Umbilical cord (tissue), 2 donors: ENCODE measurements around a stretch of chr9.

- RAMPAGE, long total RNA: no peak
Observed at GRCh38 chr9:130327497-130328148, 62.1 kb downstream of the HMCN2 start.

DNA sequence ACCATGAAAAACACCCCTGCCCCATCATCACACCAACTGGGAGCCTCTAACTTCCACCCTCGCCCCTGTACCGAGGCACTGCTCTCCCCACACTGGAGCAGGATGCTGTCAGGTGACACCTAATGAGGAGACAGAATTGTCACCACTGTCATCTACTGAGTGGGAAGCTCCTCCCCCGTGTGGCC, 30.8 kb upstream of the ASS1 start:
- RAMPAGE, long total RNA: no peak

DNA sequence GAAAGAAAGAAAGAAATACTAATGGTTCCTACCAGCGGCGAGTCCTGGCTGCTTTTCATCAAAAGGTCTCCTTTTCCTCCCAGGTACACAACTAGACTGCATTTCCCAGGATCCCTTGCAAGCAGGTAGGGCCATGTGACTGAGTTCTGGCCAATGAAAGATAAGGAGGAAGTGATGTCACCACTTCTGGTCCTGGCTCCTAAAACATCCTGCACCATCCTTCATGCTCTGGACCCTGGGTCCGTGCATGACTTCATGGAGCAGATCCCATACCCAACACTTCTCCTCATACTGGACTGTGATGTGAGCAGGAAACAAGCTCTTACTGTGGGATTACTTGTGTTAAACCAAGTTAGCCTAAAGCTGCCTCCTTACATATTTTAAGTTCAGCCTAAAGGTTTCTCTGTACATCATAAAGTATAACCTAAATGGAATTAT, 30.2 kb upstream of the FUBP3 start:
- RAMPAGE, long total RNA: no peak

DNA sequence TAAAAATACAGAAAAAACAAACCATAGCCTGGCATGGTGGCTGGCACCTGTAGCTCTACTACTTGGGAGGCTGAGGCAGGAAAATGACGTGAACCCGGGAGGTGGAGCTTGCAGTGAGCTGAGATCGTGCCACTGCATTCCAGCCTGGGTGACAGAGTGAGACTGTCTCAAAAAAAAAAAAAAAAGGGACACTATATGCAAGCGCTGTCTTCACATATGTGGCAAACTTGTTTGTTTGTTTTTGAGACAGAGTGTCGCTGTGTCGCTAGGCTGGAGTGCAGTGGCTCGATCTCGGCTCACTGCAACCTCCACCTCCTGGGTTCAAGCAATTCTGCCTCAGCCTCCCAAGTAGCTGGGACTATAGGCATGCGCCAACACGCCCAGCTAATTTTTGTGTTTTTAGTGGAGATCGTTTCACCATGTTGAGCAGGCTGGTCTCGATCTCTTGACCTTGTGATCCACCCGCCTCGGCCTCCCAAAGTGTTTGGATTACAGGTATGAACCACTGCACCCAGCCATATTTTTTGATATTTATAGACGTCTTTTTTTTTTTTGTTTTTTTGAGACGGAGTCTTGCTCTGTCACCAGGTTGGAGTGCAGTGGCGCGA, 11.9 kb downstream of the EXOSC2 start:
- RAMPAGE, long total RNA: no peak

- RAMPAGE, long total RNA: no peak
Observed at GRCh38 chr9:130712467-130713193, 19.1 kb downstream of the EXOSC2 start.

GRCh38 chr9:130713194-130714060, 19.8 kb downstream of the EXOSC2 start:
- RAMPAGE, long total RNA: no peak

DNA sequence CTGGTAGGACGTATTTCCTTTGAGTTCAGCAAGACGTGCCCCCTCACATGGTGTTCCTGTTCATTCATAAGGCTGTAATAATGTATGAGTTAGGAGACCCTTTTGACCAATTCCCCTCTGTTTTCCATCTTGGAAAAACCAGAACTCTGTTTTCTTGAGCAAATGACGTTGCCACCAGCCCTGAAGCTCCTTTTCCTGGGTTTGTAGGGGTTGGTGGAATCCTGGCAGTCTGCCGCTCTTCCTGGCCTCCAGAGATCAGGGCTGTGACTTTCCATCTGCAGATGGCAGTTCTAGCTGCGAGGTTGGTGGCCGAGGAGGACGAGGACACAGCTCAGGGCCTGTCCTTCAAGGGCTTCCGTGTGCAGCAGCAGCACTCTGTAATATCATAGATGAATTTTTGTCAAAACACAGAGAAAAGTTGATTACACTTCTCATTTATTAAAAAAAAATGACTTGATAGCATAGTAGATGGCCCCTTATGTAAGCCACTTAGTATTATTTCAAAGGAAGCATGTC, 62.0 kb downstream of the EXOSC2 start:
- RAMPAGE, long total RNA: no peak

GRCh38 chr9:130798872-130799554, 36.0 kb upstream of the ABL1 start:
- RAMPAGE, long total RNA: no peak

DNA sequence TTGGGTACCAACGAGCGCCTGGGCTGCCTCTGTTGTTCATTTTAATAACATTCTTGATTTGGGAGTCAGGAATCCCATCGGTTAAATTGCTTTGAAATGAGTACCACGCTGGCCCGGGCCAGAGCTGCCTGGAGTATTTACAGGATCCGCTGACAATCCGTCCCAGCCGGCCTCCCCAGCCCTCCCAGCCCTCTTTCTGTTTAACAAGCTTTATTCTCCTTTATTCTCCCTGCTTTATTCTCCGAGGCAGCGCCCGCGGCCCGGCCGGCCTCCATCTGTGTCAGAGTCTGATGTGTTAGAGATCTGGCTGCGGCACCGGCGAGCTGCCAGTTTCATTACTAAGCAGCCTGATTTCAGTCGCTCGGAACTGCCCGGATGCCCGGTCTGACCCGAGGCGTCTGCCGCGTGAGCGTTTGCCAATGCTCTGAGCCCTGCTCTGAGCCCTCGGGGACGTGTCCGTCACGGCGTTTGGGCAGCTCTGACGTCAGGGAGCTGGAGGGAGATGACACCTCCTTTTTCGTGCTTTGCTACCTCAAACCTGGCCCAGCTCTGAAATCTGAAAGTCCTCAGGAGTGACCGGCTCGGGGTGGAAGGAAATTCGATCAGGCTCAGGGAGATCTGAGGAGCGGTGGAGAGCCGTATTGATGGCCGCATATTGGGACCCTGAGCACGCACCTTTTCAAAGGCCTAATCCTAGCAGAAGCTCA, 16.6 kb upstream of the QRFP start:
- RAMPAGE, long total RNA: no peak

GRCh38 chr9:131140759-131141722, 15.7 kb downstream of the NUP214 start:
- RAMPAGE, long total RNA: no peak

DNA sequence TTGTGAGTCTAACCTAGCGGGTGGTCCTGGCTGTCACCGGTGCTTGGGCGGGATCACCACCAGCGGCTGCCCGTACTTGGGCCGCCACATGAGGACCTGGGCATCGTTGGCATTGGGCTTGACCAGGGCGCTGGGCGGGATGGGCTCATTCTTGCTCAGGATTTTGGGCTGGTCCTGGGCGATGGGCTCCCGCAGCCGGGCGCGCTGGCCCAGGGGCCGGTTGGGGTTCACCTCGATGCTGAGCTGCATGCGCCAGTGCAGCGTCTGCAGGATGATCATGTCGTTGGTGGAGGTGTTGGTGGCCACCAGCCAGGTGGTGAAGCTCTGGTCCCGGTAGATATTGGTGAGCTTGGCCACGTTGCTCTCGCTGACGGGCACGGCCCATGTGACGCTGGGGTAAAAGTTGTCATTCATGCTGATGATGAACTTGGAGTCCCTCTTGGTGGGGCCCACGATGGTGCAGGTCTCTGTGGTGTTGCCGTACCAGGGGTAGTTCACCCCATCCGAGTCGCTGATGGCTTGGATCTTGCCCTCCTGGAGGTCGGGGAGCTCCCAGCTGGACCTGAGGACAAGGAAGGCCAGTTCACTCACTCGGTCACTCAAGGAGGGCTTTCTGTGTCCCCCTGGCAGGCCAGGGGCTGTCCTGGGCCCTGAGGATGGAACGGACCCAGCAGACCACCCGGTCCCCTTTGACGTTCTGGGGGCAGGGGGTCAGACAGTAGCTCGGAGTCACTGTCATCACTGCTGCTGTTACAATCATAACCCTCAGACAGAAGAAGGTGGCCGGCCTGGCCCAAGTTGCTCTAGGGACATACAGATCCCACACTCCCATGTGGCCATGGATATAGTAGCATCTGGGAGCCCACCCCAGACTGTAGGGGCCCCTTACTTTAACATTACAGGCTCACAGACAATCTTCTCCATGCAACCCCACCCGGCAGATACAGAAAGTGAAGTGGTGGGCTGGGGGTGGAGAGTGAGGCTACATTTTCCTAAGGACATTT, 15.2 kb downstream of the FAM78A start:
- RAMPAGE, long total RNA: no peak

- RAMPAGE, long total RNA: no peak
Observed at GRCh38 chr9:131272855-131273738, 3.2 kb downstream of the FAM78A start.

DNA sequence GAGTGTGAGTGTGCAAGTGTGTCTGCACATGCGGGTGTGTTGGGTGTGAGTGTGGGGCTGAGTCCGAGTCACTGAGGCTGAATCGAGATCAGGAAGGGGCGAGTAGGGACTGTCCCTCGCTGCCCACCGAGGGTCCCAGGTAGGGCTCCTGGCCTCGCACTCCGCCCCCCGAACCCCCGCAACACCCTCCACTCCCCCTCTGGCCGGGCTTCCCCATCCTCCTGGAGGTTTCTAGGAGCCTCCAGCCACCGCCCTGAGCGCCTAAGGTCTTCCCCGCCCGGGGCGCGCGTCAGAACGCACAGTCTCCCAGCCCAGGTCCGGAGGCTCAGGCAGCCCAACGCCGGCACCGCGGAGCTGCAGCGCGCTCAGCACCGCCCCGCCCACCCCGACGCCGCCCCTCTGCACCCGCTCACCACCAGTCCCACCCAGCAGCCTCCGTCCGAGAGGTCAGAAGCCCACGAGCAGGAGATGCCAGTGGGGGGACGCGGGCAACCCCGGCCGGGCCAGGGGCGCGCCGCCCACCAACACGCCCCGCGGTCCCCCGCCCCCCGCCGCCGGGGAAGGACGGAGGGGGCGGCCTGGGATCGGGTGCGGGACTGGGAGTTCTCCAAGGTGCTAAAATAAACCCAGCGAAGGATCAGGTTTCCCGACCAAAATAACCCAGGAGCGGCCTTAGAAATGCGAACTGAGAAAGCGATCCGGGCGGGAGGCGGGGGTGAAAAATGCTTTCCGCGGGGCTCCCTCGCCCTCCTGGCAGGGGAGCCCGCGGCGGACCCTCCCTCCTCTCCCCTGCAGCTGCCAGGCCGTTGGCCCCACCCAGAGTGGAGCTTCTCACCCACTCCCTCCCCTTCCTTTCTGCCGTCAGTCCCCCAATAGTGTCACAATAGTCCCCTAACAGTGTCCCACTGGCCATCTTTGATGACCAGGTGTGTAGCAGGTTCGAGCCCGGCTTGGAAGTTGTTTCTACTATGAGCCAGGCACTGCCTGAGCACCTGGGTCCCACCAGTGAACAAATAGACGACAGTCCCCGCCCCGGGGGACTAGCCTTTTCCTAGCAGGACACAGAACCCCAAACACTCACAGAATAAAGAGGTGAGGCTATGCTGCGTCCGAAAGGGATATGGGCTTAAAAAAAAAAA, 6.6 kb upstream of the FAM78A start:
- RAMPAGE, long total RNA: no peak

- RAMPAGE, long total RNA: no peak
Observed at GRCh38 chr9:131290697-131291308, 1.3 kb downstream of the PLPP7 start.

GRCh38 chr9:131400254-131401118, 6.6 kb downstream of the PRRC2B start:
- RAMPAGE, long total RNA: no peak

DNA sequence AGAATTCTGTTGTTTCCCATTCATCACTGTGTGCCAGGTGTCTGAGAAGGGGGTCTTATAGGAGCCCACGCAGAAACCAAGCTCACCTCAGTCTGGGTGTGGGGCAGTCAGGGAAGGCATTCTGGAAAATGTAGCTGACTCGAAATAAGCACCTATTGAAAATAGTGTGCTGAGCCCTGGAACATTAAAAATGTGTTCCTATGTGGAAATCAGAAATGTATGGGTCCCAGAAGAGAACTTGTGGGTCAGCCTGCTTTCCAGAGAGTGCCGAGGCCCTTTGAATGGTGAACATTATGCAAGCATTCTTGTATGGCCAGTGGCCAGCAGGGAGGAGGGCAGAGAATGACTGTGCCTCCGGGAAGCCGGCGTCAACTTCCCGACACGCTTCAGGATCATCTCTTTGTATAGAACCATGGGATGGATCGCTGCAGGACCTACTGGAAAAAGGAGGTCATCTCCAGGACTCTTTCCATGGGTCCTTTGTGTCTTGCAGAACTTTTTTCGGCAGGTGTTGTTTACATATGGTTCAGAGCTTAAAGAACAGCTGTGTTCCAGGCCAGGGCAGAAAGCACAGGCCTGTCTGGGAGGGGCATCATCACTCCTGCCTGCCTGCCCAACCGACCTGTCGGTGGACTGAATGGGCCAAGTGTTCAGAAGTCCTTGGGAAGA, 8.8 kb downstream of the PRRC2B start:
- RAMPAGE, long total RNA: no peak

- RAMPAGE, long total RNA: no peak
Observed at GRCh38 chr9:131422431-131423175, 28.7 kb downstream of the PRRC2B start.

DNA sequence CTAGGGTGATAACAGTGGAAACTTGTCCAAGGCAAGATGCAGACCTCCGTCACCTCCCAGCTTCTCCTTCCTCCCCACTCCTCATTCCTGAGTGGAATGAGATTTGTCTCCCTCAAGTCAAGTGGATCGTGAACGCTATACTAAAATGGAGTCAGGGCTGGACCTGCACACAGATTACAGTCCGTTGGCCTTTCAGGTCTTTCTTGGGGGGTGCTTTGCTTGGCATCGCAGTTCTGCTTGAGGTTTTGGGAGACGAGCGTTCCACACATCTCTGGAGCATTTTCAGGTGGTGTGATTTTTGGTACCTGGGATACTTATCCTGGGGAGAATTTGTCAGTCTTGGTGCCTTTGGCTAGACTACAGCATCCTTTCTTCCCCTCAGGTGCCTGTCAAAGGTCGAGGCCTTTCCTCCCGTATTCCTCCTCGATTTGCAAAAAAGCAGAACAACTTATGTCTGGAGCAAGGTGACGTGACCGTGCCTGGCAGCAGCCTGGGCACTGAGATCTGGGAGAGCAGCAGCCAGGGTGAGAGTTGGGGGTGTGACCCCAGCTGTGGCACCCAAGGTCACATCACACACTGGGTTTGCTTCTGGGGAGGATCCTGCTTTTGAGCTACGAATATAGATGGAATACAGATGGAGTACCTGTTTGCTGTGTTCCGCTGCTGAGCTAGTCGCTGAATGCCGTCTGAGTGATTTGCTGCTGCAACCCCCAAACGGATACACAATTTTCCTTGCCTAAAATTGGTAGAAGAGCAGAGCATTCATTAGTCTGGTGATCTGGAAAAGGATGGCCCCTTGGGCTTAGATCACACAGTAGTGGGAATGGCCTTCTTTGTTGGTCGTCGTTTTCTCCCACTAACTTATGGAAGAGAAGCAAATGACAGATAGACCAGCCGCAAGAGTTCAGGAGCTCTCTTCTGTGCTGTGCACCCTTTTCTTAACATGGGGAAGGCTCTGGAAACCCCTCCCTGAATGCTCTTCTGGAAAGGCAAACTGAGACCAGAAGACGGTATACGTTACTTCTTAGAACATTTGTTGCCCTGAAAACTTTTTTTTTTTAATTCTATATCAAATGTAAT, 23.5 kb upstream of the POMT1 start:
- RAMPAGE, long total RNA: no peak

DNA sequence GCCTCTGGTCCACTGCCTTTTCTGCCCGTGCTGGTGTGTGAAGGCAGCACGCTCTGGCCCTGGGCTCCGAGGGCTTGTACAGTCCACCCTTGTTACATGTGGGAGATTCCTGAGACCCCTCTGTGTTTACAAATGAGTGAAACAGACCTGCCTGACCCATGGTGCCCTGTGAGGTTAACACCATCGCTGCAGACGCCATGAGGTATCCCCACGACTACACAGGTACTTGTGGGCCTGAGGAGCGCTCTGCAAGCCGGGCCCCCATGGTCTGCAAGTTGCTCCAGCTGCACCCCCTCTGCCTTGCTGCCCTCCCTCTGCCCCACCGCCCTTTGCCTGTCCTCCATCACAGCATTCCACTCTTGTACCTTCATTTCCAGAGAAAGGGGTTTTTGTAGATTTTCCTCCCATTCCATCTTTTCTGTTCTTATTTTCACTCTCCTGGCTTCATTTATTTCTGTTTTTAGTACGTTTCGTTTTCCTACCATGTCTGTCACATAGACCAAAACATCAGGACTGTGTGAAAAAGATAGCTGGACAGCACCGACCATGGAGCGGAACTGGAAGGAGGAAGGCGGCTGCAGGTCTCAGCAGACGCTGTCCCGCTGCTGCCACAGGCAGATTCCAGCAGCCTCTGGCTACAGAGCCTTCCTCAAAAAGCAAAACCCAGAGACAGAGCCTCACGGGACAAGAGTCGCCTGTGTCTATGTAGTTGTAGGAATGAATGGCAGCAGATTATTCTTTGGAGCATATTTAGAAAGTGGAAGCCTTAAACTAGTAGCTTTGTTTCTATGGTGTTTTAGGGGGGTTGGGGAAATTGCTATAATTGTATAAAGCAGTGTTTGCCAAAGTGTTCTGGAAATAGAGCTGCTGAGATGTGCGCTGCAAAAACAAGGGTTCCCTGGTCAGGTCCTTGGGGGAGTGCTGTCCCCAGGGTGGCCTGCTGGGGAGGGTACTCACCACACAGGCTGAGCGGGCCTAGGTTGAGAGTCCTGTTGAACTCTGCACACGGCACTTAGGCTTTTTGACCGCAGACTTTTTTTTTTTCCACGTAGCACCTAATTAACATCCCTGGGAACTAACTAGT, 9.5 kb upstream of the POMT1 start:
- RAMPAGE, long total RNA: no peak

- RAMPAGE, long total RNA: no peak
Observed at GRCh38 chr9:131590369-131590898, 45.1 kb downstream of the PRRT1B start.